Sternocleidomastoid (tissue), 1 donor: ENCODE data around the genes GSTO1, ITPRIP and SORCS3.

DNA sequence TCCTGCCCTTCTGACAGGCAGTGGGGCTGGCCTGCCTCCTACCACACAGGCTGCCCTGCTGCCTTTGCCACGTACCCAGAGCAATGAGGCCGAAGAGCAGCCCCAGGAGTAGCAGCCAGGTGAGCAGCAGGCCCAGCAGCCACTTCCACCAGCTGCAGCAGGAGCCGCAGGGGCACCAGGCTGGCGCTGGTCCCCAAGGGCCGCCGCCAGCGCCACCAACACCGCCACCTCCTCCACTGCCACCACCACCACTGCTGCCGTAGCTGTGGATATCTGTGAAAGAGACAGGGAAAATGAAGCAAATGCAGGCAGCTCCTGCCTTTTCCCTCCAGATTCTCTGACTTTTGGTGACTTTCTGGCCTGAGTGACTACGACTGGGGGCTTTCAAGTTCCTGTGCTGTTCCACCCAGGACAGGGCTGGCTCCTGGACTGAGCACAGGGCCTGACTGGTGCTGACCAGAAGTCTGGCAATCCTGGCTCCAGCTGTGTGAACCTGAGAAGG, 28.7 kb downstream of the COL17A1 start:
- PRO-cap: no peak

DNA sequence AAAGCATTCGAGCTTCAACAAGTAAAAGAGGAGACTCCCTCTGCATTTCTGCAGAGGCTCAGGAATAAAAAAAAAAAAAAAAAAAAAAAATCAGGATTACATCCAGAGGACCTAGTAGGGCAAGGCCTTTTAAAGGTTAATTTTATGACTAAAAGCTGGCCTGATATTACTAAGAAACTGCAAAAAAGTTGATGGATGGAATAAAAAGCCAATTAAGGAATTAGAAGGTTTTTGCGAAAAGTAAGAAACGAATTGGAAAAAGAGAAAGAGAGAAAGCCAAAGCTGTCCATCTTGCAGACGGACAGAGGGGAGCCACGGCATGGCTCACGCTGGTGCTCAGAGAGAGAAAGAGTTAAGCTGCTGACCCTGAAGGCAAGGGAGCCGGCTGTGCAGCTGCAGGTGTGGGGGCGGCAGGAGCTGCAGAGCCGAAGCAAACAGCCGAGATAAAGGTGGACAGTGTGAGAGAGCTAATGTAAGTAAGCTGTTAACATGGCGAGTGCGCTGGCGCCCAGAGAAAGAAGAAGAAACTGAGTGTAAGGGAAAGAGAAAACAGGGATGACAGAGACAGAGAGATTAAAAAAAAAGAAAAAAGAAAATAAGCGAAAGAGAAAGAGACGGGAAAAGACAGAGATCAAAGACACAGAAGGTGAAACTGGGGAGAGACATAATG, 18.3 kb downstream of the COL17A1 start:
- PRO-cap: no peak

- PRO-cap: no peak
Observed at GRCh38 chr10:104122199-104122328, 93 bp downstream of the SFR1 start.

DNA sequence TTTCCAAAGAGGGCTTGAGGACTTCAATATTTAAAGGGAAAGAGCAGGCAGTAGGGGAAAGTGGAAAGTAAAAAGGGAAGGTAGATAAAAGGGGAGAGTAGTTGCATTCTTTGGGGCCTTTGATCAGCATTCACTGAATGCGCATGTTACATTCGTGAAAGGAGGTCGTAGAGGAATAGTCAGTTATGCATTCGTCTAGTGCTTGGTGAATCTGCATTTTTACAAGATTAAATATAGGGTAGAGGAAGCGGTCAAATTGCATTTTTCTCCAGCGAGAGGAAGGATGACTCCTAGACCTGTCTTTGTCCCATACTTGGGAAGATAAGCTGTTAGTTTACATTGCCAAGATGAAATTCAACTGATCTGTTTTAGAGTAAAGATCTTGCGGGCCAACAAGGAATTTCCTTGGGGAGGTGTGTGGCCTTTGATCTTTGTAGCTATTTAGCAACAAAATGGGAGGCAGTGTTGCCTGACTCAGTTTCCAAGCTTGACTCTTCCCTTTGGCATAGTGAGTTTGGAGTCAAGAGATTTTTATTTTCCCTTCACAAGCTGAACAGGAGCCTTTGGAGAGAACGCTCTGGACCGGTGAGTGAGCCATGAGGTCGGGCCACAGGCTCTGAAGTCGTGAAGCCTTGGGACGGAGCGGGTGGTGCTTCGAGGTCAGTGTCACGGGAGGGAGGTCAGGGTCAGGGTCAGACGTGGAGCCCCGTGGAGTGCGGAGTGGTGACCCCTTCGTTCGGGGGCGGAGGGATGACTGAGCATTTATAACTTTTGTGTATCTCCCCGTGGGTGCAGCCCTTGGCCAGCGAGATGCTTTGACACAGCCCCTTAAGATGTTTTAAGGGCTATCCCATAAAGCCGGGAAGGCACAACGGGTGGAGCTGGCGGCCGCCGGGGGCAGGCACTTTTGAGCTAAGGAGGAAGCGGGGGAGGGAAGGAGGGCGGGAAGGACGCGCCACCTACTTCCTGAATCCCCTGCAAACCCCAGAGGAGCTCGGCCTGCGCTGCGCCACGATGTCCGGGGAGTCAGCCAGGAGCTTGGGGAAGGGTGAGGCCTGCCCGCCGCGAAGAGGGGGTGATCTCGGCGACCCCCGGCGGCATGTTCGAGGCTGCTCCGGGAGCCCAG, at the start of gene GSTO1:
Gene GSTO1 (plus strand): TSS at position 978 of the 1,126 bp plus-strand sequence.
- PRO-cap: bidirectional peak, plus-strand start at position 987 of the sequence, minus-strand start at position 909 of the sequence

- PRO-cap: no peak
Observed at GRCh38 chr10:104300630-104301309, 31.8 kb downstream of the GSTO2 start.

GRCh38 chr10:104312771-104313183, 25.5 kb downstream of the ITPRIP start:
- PRO-cap: no peak

GRCh38 chr10:104328052-104328329, 10.3 kb downstream of the ITPRIP start:
- PRO-cap: no peak

- PRO-cap: bidirectional peak, plus-strand start at chr10:104338313, minus-strand start at chr10:104338226; bidirectional peak, plus-strand start at chr10:104338756, minus-strand start at chr10:104338418
Observed at GRCh38 chr10:104338270-104338914, at the start of gene ITPRIP. ITPRIP (minus strand) TSS chr10:104338465.

- PRO-cap: no peak
Observed at GRCh38 chr10:104351768-104352210, 1.8 kb upstream of the CFAP58 start.

- PRO-cap: no peak
Observed at GRCh38 chr10:104641030-104641588, at the start of gene SORCS3. SORCS3 (plus strand) TSS chr10:104641290.

DNA sequence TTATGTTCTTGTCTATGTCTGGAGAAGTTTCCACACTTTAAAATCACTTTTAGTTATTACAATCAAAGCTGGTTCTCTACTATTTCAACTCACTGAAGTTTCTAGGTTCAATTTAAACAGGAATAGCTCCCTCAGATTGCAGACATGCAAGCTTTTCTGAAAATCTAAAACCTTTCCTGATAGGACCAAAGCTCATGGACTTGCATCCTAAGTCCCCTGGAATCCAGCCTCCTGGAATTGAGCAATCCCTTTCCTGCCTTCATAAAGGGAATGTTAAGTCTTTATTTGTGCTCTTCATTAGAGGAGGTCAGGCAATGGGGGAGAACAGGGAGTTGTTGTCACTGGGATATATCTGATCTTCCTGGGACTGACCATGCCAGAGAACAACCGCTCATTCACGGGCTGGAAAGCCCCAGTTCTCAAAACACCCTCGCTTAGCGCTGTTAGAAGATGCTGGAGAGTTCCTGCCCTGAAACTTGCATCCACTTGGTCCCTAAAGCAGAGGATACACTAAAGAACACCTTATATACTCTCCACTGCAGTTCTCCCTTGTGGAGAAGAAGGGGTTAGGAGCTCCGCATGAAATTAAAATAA, 1.5 kb downstream of the SORCS1 start:
- PRO-cap: no peak

GRCh38 chr10:109883848-109885086, 39.0 kb downstream of the XPNPEP1 start:
- PRO-cap: no peak

DNA sequence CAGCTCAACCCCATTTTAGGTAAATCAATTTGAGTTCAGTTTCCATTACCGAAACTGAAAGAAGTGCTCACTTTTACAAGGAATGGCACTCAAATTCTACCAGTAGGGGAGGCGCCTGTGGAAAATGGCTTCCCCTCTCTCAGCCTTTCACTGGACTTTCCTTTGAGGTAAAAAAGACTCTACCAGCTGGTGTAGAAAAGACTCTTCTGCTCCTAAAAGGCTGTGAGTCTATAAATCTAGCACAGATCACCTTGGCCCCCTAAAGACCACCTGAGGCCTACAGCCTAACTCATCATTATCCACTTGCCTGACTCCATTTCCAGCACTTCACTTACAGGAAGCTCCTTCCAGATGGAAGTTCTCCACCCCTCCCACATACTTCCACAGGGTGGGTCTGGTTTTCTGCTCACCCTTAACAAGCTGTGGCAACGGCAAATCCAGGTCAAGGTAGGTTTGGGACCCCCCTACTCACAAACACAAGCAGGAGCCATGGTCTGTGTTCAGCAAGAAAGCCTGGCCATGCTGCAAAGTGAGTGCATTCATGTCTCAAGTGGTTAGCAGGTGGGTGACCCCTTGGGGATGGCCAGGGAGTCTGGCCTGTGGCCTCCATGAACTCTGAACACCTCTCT, 1.1 kb downstream of the XPNPEP1 start:
- PRO-cap: no peak

GRCh38 chr10:109965295-109965863, 42.1 kb upstream of the XPNPEP1 start:
- PRO-cap: no peak

DNA sequence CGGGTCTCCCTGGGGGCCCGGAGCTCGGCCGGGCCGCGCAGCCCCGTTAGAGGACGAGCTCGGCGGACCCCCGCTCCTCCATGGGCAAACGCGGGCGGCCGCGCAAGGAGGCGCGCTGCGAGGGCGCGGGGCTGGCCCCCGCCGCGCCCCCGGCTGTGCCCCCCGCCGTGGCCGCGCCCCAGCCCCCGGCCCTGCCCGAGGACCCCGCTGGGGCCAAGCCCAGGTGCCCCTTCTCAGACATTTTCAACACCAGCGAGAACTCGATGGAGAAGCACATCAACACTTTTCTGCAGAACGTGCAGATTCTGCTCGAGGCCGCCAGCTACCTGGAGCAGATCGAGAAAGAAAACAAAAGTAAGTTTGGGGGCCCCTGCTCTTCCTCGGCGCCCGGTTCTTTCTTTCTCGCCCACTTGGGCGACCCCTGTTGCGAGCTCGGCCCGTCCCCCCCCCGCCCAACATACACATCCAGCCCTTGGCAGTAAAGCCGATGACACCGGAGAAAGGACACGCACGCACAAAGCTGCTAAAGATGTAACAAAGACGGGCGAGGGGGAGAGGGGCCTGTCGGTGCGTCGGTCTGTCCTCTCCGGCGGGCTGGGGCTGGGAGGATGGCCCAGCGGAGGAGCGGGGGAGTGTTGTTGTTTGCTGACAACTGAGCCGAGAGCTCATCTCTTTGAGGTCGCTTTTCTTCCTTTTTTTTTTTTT, 476 bp downstream of the MXI1 start:
- PRO-cap: no peak

- PRO-cap: no peak
Observed at GRCh38 chr10:110297388-110298020, 7.2 kb downstream of the SMNDC1 start.

GRCh38 chr10:110306080-110306609, 1.4 kb upstream of the SMNDC1 start:
- PRO-cap: no peak

DNA sequence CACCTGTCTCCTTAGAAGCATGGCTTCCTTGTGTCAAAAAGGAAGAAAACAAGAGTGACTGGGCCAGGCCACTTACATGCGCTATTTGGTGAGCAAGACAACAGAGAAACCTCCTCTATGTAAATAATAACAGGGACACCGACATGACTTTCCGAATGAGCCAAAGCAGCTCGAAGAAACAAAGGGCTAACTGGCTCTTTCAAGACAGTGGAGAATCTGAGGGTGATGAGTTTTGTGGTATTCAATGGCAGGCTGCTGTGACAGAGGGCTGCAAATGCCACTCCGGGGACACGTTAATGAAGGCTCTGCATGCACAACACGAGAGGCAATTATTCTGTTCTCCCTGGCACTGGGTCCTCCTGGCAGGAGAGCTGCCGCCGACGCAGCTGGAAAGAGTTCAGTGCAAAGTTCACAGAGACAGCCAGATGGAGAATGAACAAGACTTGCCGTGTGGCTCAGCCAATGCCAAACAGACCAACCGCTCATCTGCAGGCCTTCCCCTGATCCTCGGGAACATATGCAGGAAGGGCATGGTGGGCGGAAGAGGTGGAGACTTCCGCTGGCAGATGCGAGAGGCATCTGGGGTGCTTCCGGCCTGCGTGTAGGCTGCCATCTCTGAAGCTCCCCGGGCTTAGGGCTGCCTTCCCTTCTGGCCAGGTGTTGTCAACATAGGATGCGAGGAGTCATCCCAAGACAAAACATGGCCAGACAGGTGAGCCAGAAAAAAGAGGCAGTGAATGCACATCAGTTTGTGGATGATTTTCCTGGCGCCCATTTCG, 59.1 kb upstream of the SMNDC1 start:
- PRO-cap: no peak

DNA sequence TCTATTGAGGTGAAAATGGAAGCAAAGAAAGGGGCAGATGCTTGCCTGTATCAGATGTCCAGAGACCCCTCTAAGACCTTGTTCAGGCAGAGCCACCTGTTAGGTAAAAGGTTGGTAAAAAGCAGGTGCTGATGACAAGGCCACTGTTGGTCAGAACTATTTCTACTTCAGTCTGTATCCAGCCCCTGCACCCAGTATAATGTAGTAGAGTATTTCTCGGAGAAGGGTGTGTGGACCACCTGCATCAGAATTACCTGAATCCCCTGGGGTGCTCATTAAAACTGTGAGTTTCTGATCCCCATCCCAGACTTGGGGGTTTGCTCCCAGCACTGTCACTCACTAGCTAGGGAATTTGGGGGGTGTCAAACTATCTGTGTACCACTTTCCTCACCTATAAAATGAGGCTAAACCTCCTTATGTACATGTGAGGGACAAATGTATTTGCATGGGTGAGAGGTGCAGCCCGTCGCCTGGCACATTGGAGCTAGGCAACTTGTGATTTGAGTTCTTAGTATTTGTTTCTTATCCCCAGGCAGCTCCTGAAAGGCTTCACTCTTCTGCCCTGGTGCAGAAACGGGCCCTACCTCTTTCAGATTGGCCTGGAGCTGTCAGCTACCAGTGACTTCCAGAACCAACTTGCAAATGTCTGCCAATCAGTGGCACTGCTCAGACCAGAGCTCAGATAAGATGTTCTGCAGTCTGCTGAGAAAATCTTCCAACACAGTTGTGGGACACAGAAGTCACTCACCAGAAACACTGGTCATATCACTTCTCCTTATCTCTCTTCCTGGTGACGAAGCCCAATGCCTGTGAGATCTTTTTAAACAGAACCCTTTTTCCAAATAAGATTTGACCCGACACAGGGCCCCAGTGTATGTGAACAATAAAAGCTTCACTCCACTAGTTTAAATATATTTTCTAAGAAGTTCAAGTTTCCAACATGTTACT, 82.1 kb upstream of the DUSP5 start:
- PRO-cap: no peak

DNA sequence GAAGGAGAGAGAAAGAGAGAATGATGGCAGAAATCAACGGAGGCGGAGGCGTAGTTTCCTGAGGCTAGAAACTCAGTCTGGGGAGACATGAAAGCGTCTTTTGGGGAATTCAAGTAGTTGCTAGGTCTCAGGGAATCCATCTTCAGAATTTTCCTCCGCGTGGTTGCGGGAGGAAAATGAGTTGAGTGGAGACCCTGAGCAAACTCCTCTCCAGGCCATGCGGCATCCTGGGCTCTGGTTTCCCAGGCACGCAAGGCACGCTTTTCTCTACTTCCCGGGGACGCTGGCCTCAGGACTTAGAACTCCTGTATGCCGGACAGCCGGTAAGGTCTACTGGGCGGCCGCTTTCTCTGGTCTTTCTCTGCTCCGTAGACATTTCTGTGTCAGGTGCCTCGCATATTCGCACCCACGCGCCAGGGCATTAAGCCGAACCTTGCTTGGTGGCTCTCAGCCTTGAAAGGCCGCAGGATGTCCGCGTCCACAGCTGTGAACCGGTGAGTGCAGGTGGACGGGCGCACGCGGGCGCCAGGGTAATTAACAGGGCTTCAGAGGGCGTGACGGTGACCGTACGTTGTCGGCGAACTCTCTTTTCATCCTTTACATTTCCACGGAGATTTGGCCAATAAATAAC, 1.1 kb upstream of the RBM20 start:
- PRO-cap: no peak